Progenitor cell of endocrine pancreas (in vitro differentiated cells): ENCODE data around the genes PLPP6 and ERMP1.

DNA sequence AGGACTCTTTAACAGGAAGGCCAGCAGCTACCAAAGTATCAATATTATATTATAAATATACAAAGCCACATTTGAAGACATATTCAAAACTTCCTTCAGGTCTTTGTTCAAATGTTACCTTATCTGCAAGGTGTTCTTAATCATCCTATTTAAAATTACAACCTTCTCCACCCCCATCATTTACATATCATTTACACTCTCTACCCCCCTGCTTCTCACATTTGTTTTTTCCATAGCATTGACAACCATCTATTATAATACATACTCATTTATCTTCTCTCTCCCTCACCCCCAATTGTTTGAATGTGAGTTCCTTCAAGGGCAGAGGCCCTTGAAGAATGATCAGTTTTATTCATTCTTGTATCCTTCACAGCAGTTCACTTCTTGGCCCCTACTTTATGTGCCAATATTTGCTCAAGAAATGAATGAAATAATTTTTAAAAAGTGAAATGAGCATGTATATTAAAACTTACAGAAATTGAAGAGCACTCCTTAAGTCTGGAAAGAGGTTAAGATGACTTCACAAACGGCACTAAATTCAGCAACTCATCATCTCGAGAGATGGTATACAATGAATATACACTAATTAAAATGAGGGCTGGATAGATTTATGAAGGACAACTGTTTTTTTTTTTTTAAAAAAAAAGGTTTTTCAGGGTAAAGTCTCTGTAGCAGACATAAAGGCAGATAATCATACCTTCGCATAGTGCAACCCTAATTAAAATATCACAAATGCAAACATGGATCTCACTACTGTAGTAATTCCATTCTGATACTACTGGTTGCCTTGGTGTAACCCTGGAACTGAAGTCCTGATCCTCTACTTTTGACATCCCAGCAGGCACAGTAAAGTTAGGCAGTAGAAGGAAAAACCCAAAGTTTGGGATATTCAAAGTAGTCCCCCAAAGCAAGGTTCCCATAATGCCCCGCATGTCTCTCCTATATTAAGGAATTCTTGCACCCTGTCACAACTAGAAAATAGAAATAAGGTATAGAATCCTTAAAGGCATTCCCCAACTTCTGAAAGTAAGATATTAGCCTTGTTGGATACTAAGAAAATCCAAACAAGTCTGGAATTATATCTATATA lies 19.9 kb downstream of the RFX3 start:
- PRO-cap = no peak

DNA sequence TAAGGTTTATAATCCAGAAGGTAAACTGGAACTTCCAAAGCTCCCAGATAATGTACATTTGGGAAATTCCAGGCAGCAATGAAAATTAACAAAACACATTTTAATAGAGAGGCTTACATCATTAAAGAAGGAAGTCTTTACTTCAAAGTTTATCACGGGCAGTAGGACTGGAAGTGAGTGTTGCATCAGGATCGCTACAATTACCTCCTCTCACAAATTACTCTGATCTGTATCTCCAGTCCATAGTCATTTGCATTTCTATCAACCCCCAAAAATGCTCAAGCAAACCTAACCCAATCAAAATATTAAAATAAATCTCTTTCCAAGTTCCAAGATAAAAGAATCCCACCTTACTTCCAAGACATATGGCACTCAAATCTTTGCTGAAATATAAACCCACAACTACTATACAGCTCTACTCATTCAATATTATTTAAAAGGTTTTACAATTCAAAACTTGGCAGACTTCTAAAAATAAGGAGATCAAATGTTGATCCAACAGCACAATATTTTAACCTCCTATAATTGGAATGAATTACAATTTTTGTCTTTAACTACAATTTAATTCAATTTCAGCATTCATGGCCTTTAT lies 12.2 kb downstream of the RFX3 start:
- PRO-cap = no peak

GRCh38 chr9:3527615-3527953 lies 1.8 kb upstream of the RFX3 start:
- PRO-cap = no peak

DNA sequence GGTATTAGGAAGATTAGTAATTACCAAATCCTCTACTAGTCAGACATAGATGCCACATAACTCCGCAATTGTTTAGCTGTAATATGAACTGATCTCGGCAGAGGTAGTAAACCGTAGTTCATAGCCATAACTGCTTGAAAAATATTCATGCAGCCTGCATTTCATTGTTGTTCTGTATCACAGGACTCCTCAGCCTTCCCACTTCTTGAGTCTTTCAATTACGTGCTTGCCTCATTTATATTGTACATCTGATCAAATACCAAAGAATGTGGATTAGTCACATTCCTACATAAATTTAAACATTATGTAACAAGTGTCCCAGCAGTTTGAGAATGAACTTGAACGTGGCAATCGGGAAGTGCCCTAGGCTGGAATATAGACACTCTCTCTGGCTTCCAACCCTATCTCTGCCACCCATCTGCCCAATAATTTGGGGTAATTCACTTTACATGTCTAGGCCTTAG lies 214.9 kb upstream of the RFX3 start:
- PRO-cap = no peak

DNA sequence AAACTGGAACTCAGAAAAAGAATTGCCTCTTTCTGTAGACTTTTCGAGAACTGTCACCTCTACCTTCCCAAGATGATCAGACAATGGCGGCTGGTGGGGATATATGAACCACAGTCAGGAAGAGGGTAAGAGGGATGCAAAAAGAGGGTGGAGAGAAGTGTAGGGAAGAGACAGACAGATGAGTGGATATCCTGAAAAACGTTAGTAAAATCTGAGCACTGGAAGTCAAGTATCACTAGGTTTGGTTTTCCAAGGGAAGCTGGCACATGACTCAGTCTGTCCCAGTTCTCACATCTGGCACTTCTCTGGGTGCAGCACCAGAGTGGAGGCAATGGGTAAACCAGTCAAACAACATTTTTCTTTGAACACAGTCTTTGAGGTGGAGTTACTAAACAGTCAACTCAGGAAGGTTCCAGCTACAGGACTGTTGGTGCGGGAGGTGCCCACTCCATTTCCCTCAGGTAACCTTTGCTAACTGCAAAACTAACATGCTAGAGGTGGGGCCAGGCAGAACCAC lies 301.3 kb upstream of the RFX3 start:
- PRO-cap = no peak

DNA sequence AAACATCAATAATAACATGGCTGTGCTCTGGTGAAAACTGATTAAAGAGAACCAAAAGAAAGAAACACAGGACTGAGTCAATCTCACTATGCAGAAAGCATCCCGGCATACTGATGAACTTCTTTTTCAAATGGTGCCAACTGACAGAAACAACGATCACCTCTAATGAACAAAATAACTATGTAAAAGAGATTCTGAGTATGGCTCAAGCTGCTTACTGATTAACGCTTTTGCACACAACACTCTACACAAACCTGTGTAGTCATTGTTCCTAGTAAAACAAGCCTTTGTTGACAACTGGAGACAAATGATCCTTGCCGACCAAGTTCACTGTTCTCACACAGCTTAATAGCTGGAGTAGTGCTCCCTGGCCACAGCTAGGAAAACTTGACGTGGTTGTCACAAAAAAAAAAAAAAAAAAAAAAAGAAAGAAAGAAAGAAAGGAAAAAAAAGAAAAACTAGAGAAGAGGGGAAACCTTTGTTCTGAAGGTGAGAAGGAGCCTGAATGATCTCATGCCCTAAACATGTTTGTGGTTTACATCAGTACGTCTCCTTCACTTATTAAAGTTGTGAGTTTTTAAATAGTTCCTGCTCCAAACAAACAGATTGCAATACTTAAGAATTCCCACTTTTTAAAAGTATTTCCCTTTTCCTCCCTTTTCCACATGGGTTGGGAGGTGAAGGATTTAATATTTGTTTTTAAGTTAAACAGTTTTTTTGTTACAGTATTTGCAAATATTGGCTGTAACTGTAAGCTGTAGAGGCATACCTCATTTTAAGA lies 63.9 kb downstream of the GLIS3 start:
- PRO-cap = unidirectional peak, minus-strand start at position 112 of the sequence

DNA sequence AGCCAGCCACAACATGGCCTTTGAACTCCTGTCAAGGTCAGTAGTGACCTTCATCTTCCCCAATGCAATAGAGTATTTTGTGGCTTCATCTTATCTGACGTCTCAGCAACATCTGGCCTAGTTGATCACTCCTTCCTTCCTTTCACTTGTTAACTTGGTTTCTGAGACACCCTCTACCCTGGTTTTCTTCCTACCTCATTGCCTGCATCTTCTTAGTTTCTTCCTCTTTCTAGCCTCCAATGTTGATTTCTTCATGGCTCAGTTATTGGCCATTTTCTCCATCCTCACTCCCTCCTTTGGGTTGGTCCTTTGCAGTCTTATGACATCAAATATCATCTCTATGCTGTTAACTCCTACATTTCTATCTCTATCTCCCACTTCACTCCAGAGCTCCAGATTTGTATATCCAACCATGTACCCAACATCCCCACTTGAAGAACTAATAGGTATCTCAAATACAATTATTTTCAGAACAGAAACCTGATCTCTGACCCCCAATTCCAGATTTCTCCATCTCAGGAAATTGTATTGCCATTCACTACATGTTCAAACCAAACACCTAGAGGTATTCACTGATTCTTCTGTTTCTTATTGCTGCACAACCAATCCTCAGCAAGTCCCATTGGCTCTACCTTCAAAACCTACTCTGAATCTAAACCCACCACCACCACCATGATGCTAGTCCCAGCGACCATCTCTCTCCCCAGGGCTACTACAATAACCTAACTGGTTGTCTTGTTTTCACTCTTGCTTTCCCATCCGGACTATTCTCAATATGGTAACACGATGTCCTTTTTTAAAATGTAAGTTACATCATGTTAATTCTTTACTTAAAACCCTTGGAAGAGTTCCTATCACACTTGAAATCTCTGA lies 36.0 kb downstream of the GLIS3 start:
- PRO-cap = no peak

DNA sequence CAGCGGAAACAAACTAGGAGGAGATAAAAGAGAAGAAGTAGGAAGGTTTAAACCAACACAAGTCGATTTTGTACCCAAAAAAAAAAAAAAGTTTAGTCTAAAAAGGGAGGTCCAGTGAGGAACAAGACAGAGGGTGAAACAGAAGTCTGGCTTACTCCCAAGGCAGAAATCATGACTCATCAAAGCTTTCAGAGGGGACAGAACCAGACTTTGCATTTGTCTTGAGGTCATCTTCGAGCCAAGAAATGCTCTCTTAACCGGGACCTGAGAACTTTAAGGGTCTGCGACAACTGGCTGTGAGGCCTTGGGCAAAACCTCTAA lies 2.9 kb downstream of the GLIS3 start:
- PRO-cap = no peak

DNA sequence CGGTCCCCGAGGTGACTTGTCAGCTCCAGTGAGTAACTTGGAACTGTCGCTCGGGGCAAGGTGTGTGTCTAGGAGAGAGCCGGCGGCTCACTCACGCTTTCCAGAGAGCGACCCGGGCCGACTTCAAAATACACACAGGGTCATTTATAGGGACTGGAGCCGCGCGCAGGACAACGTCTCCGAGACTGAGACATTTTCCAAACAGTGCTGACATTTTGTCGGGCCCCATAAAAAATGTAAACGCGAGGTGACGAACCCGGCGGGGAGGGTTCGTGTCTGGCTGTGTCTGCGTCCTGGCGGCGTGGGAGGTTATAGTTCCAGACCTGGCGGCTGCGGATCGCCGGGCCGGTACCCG lies 1.4 kb downstream of the GLIS3 start:
- PRO-cap = bidirectional peak, plus-strand start at position 147 of the sequence, minus-strand start outside the sequence; bidirectional peak, plus-strand start at position 309 of the sequence, minus-strand start at position 190 of the sequence

DNA sequence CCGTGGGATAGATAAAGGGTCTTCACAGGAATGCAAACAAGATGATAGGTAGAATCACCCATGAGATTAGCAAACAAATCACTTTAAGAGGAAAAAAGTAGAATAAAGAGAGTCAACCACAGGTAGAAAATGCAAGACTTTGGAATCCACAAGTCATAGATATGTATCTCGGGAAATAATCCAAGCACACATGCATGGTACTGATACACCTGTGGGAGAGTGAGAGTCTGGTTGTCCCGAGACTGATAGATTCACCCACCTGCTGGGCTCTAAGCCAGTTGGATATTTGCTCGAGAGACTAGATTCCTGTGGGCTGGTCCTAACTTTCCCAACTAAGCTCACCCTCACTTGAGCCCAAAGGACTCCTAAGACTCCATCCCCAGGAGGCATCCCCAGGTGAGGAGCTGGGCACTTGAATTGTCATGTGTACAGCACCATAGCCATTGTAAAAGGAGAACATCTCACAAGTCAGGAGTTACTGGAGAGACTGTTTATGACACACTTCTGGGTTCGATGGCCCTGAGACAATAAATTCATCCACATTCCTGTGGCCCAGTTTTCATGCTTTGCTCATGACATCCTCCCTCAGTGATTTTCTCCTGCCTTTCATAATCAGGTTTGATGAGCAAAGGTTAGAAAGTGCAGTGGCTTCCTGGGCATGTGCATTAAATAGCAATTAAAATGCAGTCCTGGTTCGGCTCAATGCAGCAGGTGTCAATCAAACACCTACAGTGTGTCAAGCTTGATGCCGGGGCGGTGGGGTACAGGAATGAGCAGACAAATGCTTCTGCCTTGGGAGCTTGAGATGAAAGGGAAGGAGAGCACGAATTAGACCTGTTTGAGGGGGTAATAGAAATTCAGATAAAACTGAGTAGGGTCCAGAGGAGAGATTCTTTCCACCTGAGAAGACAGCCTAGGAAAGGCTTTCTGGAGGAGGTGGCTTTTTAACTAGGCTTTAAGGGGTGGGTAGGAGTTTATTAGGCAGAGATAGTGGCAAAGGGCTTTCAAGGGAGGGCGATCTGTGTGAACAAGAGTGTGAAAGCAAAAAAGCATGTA lies 18.2 kb downstream of the SLC1A1 start:
- PRO-cap = no peak

GRCh38 chr9:4554089-4554488 lies 63.8 kb downstream of the SLC1A1 start:
- PRO-cap = no peak

DNA sequence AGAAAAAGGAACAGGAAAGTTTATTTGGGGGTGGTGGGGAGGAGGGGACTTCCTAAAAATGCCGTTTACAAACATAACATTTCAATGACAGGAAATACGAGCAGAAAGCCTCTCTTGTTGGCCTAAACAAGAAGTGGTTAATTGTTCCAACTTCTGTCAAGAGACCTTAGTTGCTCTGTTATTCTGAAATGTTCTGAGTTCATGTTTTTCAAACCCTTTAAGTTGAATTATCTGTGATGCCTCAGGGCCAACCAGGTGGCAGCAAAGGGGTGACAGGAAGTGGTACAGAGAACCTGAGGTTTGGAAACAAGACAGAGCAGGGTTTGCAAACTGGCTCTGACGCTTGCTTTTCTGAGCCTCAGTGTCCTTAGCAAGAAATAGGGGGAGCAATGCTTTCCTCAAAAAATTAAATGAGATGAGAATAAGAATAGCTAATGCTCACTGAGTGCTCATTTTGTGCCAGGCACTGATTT lies 65.5 kb upstream of the PLPP6 start:
- PRO-cap = no peak

DNA sequence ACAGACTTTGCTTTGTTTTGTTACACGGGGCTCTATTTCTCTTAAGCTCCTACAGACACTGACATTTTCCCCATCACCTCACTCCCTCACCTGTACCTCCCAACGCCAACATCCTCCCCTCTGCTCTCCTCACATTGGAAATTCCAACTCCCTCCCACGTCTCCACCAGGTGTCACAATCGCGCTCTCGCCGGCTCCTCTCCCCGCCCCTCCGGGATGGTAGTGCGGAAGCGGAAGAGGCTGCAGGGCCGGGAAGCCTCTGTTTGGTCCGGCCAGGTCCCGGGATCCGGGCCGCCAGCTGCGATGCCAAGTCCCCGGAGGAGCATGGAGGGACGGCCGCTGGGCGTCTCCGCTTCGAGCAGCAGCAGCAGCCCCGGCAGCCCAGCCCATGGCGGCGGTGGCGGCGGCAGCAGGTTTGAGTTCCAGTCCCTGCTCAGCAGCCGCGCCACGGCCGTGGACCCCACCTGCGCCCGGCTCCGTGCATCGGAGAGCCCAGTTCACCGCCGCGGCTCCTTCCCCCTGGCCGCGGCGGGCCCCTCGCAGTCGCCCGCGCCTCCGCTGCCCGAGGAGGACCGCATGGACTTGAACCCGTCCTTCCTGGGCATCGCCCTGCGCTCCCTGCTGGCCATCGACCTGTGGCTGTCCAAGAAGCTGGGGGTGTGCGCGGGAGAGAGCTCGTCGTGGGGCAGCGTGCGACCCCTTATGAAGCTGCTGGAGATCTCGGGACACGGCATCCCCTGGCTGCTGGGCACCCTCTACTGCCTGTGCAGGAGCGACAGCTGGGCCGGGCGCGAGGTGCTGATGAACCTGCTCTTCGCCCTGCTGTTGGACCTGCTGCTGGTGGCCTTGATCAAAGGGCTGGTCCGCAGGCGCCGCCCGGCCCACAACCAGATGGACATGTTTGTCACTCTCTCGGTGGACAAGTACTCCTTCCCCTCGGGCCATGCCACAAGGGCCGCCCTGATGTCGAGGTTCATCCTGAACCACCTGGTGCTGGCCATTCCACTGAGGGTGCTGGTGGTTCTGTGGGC lies at the start of gene PLPP6:
Gene PLPP6 (plus strand): TSS at position 221 of the 1,030 bp plus-strand sequence.
- PRO-cap = bidirectional peak, plus-strand start at position 244 of the sequence, minus-strand start at position 94 of the sequence; bidirectional peak, plus-strand start at position 677 of the sequence, minus-strand start at position 583 of the sequence; bidirectional peak, plus-strand start at position 757 of the sequence, minus-strand start at position 759 of the sequence

DNA sequence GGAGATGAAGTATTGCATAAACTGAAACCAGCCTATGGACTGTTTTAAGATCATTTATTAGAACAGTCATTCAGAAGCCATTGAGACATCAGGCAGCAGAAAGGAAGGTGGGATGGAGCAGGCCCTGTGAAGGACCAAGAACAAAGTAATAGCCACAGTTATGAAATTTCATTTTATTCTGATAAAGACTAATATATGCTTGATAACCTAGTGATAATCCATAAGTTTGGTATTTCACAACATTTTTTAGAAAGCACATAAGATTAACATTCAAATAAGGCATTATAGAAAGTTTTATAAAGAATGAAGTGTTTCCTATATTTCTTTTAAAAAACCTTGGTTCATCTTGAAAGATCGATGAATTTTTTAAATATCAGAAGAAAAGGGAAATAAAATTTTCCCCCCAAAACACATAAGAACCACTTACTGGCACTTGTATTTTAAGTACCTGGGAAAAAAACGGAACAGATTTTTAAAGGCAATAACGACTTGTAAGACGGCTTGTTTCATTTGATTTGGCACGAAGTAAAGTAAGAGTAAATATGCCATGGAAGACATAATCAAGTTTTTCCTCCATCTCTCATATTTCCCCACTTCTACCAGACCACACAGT lies 29.8 kb downstream of the AK3 start:
- PRO-cap = no peak

DNA sequence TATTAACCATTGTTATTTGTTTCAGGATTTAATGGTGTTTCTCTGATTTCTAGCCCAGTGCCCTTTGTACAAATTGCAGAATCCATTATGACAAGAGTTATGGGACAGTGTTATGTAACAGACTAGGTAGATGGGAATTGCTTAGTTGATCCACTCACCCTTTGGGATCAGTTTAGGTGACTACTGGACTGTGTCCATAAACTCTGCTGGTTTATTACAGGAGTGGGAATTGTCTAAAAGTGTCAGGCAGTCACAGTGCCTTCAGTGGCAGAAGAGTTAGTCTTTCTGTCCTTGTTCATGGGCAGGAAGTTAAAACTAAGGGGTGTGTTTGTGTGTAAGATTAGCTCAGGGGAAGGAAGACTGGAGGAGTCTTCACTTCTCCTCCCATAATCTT lies 29.3 kb downstream of the RCL1 start:
- PRO-cap = no peak

DNA sequence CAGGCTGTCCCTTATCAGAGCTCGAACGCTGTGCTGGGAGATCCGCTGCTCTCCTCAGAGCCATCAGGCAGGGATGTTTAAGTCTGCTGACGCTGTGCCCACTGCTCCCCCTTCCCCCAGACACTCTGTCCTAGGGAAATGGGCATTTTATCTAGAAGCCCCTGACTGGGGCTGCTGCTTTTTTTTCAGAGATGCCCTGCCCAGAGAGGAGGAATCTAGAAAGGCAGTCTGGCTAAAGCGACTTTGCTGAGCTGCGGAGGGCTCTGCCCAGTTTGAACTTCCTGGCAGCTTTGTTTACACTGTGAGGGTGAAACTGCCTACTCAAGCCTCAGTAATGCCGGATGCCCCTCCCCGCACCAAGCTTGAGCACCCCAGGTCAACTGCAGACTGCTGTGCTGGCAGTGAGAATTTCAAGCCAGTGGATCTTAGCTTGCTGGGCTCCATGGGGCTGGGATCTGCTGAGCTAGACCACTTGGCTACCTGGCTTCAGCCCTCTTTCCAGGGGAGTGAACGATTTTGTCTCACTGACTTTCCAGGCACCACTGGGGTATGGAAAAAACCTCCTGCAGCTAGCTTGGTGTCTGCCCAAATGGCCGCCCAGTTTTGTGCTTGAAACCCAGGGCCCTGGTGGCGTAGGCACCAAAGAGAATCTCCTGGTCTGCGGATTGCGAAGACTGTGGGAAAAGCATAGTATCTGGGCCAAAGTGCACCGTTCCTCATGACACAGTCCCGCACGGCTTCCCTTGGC lies 83.3 kb upstream of the JAK2 start:
- PRO-cap = no peak

DNA sequence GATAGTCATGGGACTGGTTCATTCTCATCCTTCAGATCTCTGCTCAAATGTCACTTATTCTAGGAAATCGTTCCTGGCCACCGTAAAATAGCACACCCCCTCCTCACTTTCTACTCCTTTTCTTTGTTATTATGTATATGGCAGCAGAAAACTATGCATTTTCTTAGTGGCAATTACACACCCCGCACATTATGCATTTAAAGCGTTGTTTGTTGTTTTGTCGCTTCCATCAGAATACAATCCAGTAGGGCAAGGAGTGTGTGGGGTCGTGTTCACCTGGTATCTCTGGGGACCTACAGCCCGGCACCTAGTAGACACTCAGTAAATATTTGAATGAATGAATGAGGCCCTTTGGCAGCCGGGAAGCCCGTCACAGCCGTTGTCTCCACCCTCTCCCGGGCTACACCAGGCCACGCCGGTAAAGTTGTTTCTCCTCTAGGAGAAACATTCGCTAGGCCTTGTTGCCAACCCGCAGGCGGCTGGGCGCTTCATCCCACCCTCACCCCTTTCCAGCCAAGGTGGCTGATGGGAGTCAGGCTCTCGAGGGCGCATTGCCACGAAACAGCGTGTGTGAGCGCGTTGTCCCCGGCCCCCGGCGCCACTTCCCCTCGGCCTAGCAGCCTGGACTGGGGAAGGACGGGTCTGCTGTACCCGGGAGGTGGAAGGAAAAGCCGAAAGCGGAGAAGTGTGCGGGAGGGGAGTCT lies 917 bp upstream of the JAK2 start:
- PRO-cap = unidirectional peak, plus-strand start at position 510 of the sequence

DNA sequence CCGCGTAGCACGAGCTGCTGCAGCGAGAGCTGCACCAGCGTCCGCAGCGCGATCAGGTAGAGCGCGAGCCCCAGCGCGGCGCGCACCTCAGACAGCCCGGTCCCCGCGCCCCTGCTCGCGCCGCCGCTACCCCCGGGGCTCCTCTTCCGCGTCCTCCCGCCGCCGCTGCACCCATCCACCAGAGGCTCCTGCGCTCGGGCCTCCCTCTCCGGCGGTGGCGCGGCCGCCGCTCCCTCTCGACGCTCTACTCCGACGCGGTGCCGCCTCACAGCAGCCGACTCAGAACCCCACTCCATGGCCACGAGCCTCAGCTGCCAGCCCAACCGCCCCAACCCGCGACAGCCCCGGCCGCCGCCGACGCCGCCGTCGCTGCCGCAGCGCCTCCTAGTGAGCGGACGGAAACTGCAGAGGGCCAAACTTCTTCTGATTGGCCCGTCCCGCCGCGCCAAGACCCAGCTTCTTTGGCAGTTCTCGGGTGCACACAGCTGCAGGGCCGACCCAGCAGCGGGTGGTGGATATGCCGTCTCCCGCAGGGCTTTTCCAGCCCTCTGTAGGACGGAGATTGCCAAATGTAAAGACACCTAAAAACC lies at the start of gene ERMP1:
Gene ERMP1 (minus strand): TSS at position 386 of the 590 bp plus-strand sequence.
- PRO-cap = bidirectional peak, plus-strand start at position 59 of the sequence, minus-strand start outside the sequence; bidirectional peak, plus-strand start at position 482 of the sequence, minus-strand start at position 313 of the sequence

DNA sequence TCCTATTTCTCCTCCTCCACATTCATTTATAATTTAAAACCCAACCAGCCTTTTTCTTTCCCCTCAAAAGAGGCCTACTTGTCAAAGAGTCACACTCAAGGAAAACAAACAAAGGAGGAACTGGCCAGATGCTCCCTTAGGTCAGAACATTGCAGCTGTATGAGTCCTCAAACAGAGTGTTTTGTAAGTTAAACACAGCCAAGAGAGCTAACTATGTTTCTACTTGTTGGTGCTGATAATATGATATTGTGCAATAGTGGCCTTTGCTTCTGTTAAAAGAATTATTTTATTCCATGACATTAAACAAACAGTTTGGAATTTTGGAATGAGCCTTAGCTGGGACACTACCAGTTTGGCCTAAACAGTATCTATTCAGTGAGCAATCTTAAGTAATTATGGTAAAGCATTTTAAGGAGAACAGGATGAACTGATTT lies 56.0 kb upstream of the TPD52L3 start:
- PRO-cap = no peak

GRCh38 chr9:6418689-6419044 lies 5.7 kb downstream of the UHRF2 start:
- PRO-cap = no peak